HTR-8/SVneo (cell line): ENCODE results near the genes CNTN2, KLHDC8A, CTSE and IKBKE.

GRCh38 chr1:204990534-204991097, 52.4 kb upstream of the CNTN2 start:
- RRBS = no CpG with 5 or more reads among the region's 5 CpGs

- RRBS = 41% methylated on average over 18 of the region's 47 CpGs
These were observed at the start of gene CNTN2 for GRCh38 chr1:205042602-205043569. TSS of gene CNTN2 (plus strand) at chr1:205043212.

- RRBS = no CpG with 5 or more reads among the region's 4 CpGs
These were observed 3.8 kb downstream of the CNTN2 start for GRCh38 chr1:205046855-205047209.

- RRBS = no CpG with 5 or more reads among the region's 4 CpGs
These were observed 46.3 kb downstream of the NUAK2 start for GRCh38 chr1:205275059-205275810.

DNA sequence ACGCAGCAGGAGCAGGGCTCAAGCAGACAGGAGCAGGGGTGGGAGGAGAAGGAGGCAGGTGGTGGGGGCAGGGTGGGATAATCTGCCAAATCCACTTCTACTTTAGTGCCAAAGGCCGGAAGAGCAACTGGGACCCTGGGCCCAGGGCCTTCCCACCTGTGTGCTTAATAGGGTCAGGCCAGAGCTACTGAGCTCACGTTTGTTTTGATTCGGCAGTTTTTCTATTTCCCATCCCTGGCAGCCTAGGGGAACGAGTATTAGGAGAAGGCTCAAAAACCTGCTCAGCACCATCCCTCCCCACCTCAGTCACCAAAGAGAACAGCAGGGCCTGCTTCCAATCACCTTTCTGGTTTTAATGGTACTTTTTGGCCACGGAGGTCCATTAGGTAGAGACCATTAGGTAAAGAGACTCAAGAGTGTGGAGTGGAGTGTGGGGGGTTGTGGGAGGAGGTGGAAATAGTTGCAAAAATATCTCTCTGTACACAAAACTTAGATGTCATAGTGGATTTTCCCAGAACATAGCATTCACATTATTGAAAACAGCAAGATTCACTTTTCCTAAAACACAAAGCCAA, 19.7 kb downstream of the NUAK2 start:
- RRBS = no CpG with 5 or more reads among the region's 6 CpGs

GRCh38 chr1:205356404-205357480, at the start of gene KLHDC8A:
TSS of gene KLHDC8A (minus strand) at chr1:205356922.
- RRBS = no CpG with 5 or more reads among the region's 26 CpGs

DNA sequence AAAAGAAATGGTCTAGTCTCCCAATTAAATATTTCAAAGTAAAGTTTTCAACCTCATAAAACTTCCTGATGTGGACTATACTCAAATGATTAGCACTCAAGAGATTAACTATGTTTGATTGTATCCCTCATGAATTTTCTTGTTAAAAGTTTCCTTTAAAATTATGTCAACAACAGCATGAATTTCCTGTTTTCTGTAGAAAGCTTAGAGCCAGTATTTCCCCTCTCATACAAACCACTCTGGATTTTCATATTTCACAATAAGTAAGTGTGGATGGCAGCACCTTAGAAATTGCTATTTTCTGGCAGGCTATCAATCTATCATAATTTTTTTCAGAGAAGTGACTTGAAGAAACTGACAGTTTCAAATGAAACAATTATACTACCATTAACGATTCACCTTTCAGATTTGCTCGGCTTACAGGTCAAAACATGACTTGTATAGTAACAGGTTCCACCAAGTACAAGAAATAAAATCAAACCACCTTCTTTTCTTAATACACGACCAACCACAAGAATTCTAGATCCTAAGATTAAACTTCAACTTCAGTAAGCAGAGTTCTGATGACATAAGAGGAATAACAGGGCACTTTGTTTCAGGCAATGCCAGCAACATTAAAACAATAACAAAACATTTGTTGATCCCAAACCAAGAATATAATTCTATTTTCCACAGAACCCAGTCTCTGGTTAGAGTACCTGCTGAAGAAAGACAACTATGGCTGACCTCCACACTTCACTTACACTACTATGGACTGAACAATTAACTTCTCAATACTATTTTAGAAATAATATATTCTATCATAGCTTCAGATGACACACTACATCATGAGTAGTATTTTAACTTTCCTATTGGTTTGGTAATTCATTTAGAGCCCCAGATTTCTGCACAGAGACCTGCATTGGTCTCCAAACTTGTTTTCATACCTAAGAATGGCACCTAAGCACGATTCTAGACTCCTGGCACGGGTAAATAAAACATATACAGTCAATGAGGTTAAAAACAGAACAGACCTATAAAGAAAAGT, 20.6 kb downstream of the ELK4 start:
- RRBS = no CpG with 5 or more reads among the region's 5 CpGs

GRCh38 chr1:205614242-205614932, 17.4 kb downstream of the ELK4 start:
- RRBS = no CpG with 5 or more reads among the region's 3 CpGs

DNA sequence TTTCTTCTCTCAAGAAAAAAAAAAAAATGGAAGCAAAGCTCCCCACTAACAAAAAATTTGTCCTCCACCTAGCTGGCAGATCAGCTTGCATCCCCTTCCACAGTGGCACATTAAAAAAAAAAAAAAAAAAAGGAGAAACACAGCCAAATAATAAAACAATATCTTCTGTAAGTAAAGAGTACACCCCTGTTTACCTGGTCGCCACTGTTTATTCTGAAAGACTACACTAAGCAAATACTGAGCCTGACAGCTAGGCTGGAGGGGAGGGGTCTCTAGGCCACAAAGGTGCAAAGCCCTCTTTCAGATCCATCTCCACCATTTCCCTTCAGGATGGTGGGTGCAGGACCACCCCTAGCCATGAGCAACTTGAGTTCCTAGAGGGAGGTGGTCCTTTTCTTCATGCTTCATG, 22.7 kb upstream of the SLC45A3 start:
- RRBS = no CpG with 5 or more reads among the region's 1 CpG

- RRBS = 1% methylated on average over 12 of the region's 47 CpGs
These were observed 948 bp downstream of the NUCKS1 start for GRCh38 chr1:205748822-205749646.

- RRBS = no CpG with 5 or more reads among the region's 7 CpGs
These were observed 24.4 kb downstream of the SLC26A9 start for GRCh38 chr1:205918723-205919414.

- RRBS = no CpG with 5 or more reads among the region's 8 CpGs
These were observed 7.4 kb downstream of the SLC26A9 start for GRCh38 chr1:205935804-205936242.

GRCh38 chr1:205947022-205947376, 3.7 kb upstream of the SLC26A9 start:
- RRBS = no CpG with 5 or more reads among the region's 4 CpGs

DNA sequence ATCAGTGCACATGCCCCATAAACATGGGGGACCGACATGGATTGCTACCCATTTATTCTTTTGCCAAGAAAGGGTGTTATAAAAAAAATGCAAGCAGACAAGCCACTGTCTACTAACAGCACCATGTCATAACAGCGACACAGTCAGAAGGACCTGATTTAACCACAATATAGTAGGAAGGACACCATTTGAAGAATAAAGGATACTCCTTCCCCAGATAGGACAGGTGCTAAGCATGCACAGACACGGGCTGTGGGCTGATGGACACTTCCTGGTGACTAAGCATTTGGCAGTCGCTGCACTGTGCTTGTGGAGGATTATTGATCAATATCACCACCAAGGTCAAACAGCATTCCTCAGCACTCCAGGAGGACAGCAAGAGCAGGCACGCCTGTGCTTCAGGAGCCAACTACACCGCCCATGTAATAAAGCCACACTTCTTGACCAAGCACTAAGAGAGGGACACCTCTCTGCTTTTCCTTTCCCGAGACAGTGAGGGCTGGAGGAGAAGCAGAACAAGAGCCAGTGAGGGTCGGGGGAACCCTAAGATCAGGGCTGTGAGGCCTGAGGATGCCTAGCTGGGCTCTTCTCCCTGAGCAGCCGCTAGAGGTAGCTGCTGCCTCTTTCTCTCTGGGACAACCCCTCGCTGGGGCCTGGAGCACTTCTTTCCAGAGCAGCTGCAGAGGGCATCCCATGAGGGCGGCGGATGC, 19.3 kb downstream of the RAB7B start:
- RRBS = no CpG with 5 or more reads among the region's 12 CpGs

DNA sequence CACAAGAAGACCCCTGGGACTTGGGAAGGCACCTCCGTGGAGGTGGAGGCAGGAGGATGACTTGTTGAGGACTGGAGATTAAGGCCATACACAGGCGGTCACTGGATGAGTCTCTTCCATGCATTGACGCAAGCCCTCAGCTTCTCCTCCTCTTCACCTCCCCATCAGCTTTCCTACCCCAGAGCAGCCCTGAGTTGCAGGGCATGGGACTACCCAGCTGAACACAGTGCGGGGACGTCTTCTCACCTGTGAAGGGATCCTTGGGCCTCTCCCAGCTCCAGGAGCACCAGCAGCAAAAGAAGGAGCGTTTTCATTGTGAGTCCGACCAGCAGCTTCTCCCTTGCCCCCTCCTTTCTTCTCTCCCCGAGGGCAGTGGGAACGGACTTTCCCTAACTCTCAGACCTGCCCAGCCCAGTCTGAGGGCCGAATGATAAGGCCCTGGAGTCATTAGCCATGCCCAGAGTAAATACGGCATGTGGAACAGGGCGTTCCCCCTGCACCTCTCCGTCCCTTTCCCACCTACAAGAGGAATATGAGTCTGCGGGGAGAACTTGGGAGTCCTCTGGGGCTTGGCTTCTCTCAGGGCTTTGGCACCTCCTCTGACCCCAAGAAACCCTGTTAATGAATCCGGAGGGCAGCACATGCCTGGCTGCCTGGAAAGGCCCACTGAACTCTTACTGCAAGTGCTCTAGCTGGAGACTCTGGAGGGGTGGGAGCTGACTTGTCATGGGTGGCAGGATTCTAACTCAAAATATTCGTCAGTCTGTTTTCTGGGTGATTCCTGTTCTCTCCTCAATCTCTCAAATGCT, at the start of gene CTSE:
CTSE (minus strand) TSS at position 418 of the 809 bp plus-strand sequence.
- RRBS = no CpG with 5 or more reads among the region's 16 CpGs

DNA sequence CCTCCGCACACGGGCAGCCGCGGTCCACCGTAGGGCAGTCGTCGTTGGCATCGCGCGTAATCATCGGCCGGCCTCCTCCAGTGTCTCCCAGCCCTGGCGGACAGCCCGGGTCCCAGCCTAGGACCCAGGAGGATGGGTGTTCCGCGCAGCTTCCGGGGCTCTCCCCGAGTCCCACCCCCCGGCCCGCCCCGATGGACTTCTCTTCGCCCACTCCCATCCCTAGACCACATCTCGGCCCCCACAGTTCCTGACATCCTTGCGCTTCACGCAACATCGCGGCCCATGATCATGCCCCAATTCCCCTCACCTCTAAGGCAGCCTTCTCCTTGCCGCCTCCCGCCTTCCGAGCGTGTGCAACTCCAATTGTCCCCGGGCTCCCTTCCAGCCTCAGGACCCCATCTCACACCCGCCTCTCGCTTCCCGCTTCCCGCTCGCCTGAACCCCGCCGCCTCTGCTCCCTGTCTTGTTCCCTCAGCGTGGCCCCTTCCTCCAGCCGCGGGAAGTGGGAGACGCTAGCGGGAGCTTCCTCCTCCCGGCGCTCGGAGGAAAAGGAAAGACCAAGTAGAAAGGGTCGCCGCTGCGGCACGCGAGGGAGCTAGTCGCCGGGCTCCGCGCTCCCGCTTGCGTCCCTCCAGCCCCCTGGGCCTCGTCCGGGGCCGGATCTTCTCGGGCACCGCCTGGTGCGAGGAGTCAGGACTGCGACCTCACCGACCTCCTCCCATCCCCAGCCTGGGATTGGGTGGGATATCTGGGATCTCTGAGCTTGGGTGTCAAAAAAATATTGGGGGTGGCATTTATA, 803 bp downstream of the SRGAP2 start:
- RRBS = no CpG with 5 or more reads among the region's 66 CpGs

DNA sequence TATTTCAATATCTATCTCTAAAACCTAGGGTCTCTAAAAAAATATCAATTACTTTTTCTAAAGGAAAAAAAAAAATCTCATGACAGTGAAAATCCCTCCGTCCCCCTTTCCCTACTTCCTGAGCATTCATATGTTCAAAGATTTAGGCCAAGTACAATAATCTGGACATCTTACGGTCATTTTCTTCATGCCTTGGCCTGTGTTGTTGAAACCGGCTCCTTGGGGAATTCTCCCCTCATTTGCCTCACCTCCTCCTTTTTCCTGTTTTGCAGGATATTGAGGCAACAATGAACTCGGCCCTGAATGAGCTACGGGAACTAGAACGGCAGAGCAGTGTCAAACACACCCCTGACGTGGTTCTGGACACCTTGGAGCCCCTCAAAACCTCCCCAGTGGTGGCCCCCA, 9.5 kb upstream of the IKBKE start:
- RRBS = no CpG with 5 or more reads among the region's 7 CpGs

DNA sequence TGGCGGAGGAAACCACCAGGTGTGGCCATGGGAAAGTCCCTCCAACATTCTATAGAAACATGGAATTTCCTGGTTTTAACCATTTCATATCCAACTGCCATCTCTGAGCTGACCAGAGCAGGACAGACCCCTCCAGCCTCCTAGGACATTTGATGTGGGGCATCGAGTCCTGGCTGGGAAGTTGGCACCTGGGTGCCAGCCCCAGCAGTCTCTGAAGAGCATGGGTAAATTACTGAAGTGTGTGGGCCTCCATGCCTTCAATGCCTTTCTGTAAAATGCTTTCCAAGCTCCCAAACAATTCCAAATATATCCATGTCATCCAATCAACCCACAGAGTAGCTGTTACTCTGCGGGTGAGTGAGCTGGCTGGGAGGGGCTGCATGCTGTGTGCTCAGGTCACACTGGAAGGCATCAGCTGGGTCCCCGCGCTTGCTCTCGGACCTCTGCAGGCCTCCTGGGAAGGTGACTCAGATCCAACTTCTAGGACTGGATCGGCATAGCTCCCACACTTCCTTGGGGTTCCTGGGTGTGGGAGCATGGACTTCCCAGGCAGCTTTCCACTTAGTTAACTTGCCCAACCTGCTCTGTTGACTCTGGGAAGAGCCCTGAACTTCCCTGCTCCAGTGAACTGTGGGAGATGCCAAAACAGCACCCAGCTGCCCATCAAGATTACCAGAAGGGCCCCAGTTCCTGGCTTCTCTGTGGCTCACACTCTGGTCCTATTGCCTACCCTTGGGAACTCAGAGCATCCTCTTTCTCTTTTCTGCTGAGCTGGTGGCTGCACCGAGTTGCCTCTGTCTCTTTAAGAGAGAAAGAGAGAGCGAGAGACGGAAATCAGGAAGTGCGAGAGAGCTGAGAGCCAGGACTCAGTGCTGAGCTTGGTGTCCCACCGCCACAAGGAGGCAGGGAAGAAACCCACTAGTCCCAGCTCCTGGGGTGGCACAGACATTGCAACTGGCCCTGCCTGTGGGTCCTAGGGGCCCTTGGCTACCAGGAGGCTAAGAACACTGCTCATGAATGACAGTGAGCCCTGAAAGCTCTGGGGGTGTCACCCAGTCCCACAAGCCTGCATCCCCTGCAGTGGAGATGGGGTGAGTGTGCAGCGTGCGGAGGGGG, at the start of gene IKBKE:
IKBKE (plus strand) TSS at position 869 of the 1,116 bp plus-strand sequence.
- RRBS = no CpG with 5 or more reads among the region's 14 CpGs

DNA sequence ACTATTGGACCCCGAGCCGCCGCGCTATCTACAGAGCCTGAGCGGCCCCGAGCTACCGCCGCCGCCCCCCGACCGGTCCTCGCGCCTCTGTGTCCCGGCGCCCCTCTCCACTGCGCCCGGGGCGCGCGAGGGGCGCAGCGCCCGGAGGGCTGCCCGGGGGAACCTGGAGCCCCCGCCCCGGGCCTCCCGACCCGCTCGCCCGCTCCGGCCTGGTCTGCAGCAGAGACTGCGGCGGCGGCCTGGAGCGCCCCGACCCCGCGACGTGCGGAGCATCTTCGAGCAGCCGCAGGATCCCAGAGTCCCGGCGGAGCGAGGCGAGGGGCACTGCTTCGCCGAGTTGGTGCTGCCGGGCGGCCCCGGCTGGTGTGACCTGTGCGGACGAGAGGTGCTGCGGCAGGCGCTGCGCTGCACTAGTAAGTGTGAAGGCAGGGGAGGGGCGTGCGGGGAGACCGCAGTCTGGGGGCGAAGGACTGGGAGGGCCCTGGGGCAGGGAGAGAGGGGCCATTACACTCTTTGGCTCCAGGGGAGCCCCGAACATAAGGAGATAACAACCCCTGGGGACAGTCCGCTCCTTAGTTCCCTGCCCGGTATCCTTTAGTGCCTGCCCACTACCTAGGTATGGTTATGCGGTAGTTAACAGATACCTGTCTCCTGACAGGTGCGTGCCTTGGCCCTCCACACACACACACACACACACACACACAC, 468 bp downstream of the RASSF5 start:
- RRBS = 50% methylated on average over 20 of the region's 65 CpGs